Paraaortic lymph node (tissue), 1 donor: Measurements from ENCODE around the genes SYNGAP1 and ITPR3.

- PRO-cap = no peak
Observed at GRCh38 chr6:32866844-32867272, 12.9 kb downstream of the PSMB9 start.

- PRO-cap = no peak
Observed at GRCh38 chr6:32937047-32937670, 3.7 kb downstream of the HLA-DMB start.

GRCh38 chr6:32969657-32970096, 1.3 kb downstream of the BRD2 start:
- PRO-cap = bidirectional peak, plus-strand start at chr6:32969998, minus-strand start at chr6:32969888

- PRO-cap = unidirectional peak, minus-strand start at chr6:32974079
Observed at GRCh38 chr6:32973695-32974444, 5.5 kb downstream of the BRD2 start.

- PRO-cap = no peak
Observed at GRCh38 chr6:32980763-32981349, 12.5 kb downstream of the BRD2 start.

GRCh38 chr6:33064492-33065344, 11.1 kb upstream of the HLA-DPB1 start:
- PRO-cap = bidirectional peak, plus-strand start at chr6:33065048, minus-strand start at chr6:33064784

DNA sequence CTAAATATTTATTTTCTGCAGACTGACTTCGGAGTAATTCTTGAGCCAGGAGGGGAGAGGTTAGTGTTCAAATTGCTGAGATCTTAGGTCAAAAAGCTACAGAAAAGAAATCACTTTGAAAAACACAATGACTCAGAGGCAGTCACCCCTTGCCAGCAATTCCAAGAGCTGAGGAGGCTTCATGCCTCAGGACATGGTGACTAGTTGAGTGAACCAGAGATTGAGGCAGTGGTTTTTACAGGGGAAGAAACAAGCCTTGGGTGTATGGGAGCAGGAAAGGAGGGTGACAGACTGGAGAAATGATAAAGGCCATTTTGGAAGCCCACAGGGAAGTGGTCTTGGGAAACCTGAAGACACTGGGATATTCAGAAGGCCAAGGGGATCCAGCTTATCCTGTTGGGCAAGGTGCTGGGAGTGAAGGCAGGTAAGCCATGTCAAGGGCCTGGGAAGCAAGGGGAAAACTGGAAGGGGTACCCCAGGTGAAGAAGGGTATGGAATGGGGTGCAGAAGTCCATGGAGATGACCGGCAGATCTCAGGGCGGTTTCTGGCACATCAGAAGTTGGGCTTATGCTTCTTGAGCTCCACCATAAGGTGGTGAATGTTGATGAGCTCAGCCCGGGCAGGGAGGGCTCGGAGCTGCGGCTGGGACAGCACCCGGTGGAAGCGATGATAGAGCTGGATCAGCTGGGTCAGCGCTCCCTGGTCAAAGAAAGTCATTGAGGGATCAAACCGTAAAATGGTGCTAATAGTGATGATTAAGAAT, 21.2 kb downstream of the VPS52 start:
- PRO-cap = no peak

DNA sequence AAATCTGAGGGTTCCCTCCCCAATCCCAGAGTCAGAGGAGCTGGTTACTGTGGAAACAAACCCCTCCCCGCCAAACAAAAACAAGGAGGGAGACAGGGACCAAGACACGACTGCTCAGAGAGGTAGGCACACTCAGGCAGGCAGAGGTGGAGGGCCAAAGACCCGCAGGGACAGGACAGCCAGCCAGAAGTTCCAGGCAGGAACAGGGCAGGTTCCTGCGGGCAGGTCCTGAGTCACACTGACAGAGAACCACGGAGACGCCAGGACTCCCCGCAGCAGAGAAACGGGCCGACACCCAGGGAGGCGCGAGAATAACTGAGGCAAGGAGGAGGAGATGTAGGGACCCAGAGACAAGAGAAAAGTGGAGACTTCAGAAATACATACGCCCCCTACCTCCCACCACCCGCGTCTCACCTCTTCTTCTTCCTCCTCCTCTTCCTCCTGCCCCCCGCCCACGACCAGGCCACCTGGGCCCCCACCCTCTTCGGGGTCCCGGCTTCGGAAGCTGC, 647 bp downstream of the RGL2 start:
- PRO-cap = bidirectional peak, plus-strand start at position 104 of the sequence, minus-strand start outside the sequence

GRCh38 chr6:33313727-33313953, 238 bp downstream of the TAPBP start:
- PRO-cap = bidirectional peak, plus-strand start at chr6:33313827, minus-strand start at chr6:33313756

DNA sequence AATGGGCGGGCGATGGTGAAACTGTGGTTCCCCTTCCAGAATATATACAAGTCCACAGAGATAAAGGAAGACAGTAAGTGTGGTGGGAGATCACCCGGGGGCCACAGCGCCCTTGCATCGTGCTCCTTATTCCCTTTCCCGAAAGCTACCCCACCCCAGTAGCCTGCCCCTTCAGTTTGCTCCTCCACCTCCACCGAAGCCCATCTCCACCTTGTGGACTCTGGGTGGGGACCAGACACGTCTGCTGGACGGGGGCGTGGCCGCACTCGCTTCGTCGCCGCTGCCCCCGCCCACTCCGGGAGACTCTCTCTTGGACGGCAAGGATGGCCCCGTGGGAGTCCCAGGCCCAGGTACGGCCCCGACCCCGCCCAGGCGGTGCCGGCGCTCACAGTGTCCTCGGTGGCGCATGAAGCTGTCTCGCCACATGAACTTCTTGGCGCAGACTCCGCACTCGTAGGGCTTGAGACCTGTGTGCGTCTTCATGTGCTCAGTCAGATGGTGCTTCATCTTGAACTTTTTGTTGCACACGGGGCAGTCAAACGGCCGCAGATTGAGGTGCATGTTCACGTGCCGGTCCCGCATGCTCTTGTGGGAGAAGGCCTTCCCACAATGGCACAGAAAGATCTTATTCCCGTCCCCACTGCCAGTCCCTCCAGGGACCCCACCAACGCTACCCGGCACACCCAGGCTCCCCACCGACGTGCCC, 1.1 kb upstream of the TAPBP start:
- PRO-cap = unidirectional peak, minus-strand start at position 213 of the sequence; unidirectional peak, minus-strand start at position 246 of the sequence

DNA sequence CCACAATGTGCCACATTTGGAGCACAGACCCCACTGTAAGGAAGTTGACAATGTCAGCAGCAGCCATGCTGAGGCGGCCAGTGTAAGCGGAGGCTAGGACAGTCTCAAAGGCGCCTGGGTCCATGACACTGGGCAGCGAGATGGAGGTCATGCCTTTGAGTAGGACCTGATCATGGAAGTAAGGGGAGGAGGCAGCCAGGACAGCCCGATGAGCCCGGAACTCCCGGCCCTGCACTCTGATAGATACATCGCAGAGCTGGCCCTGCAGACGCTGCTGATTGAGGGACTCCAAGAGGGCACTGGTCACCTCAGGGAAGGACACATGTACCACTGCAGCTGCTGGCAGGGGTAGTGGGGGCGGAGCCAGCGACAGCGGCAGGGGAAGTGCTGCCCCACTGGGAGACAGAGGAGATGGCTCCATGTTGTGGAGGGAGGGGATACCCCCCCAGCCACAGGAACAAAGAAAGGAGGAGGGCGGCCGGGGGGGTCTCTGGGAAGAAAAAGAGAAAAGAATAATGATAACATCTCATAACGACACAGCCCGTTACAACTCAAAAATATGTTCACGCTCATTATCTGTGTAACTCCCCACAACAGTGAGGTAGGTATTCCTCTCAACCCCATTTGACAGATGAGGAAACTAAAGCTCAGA, 922 bp downstream of the ZBTB22 start:
- PRO-cap = no peak

DNA sequence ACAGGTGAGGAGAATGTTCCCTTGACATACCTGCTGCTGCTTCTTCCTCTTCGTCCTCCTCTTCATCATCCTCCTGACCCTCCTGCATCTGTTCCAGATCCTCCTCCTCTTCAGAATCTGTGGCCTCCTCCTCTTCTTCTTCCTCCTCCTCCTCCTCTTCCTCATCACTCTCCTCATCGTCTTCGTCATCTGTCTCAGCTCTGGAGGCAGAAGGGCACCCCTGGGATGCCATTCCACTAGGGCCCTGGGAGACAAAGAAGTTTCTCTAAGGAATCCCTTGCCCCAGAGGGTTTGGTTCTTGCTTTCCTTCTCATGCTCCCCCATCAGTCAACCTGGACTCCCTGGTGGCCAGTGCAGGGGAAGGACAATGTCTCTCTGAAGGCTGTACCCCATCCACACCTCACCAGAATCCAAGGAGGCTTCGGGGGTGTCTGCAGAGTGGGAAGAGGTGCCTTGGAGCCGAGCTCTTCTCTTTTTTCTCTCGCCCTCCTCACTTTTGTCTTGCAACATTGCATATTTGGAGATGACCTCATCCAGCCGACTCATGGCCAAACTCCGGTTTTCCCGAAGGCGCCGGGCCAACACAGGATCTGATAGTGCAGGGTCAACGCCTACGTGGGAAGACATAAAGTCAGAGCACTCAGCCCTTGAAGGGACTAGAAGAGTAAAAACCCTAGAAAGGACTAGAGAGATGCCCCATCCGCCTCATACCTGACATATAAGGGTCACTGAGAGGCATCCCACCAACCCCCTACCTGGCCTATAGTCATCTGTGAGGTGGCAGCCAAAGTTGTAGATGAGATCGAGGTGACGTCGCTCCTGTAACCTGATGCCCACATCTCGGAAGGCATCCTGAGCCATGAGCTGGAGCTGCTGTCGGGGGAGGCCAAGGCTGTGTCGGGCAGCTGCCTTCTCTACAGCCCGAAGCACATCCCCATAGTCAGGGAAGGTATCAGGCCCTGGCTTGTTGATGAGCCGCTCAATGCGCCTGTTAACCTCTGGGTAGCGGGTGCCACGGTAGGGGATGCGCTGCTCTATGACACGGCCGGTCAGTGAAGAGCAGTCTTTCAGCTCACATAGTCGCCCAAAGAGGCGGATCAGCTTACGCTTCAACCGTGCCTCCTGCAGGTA, 2.4 kb downstream of the DAXX start:
- PRO-cap = unidirectional peak, minus-strand start at position 492 of the sequence; bidirectional peak, plus-strand start at position 798 of the sequence, minus-strand start at position 492 of the sequence

- PRO-cap = no peak
Observed at GRCh38 chr6:33375948-33376275, 15.7 kb upstream of the KIFC1 start.

DNA sequence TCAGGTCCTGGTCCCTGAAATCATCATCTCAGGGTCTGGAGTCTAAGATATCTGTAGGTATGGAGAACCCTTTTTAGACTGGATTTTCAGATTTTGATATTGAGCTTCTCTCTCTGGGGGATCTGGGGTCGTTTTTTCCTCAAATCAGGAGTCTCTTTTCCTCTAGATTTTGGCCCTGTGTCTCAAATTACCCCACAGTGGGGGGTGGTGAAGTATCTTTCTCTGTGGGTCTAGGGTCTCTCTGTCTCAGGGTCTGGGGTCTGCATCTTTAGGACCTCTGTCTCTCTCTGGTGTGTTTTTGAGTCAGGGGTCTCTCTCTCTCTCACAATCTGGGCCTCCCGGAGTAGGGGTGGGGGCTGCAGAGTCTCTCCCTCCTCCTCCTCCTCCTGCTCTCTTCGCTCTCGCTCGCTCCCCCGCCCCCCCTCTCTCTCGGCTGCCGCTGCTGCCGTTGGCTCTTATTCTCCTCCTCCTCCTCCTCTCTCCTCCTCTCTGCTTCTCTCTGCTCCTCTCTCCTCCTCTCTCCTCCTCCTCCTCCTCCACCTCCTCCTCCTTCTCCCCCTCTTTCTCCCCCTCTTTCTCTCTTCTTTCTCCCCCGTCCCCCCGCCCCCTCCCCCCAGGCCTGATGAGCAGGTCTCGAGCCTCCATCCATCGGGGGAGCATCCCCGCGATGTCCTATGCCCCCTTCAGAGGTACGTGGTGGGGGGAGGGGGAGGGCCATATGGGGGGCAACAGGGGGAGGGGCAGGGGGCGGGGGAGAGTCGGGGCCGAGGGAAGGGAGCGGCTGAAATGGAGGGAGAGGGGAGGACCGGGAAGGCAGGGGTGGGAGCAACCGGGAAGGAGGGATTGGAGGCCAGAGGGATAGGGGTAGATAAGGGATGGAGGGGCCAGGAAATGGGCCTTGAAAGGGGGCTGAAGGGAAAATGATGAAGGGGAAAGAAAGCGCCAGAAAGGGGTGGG, at the start of gene SYNGAP1:
Gene SYNGAP1, plus strand, starts transcription at position 423 of the 957 bp plus-strand sequence.
- PRO-cap = bidirectional peak, plus-strand start at position 784 of the sequence, minus-strand start at position 431 of the sequence

DNA sequence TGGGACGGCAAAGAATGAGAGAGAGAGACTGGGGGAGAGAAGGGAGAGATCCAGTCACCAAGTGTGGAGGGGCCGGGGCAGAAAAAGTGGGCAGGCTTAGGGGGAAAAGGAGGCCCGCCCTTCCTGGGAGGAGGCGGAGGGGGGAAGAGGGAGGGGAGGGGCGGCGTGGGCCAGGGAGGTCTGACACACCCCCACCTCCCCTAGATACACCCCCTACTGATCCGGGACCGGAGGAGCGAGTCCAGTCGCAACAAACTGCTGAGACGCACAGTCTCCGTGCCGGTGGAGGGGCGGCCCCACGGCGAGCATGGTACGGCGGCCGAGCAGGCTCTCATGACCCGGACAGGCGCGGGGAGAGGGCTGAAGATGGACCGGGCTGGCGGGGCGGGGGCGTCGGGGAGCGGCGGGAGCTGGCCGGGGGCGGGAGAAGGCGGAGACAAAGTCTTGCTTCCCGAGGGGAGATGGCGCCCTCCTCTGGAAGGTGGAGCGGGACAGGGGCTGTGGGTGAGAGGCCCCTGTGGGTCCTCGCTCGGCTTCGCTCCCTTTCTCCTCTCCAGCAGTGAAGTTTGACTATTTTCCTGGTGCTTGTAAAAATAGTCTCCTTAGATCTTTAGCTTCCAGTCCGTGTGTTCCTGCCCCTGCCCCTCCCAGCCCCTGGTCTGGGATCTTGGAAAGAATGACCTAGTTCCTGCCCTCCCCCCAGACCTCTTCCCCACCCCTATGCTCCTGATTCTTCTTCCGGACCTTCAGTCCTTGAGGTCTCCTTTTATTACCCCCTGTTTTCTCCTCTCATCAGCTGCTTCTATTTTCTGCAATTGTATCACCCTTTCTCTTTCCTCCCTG, 6.0 kb downstream of the SYNGAP1 start:
- PRO-cap = bidirectional peak, plus-strand start at position 216 of the sequence, minus-strand start at position 65 of the sequence; bidirectional peak, plus-strand start at position 489 of the sequence, minus-strand start at position 335 of the sequence; bidirectional peak, plus-strand start at position 729 of the sequence, minus-strand start at position 661 of the sequence

DNA sequence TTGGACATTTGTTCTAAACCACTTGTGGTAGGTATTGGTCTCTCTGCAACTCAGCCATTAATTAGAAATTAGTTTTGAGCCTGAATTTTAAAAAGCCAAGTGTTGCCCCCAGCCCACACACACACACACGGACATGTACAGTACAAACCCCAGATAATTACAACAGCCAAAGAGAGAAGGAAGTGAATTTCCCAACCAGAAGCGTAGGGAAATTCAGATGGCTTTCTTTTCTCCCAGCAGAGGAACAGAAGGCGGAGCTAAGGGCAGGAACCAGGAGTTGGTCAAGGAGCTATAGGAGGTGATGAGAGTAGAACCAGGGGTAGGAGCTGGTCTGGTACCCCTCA, 4.0 kb upstream of the ZBTB9 start:
- PRO-cap = no peak

GRCh38 chr6:33571690-33572160, 8.4 kb downstream of the BAK1 start:
- PRO-cap = no peak

- PRO-cap = no peak
Observed at GRCh38 chr6:33586174-33586662, 6.1 kb upstream of the BAK1 start.

DNA sequence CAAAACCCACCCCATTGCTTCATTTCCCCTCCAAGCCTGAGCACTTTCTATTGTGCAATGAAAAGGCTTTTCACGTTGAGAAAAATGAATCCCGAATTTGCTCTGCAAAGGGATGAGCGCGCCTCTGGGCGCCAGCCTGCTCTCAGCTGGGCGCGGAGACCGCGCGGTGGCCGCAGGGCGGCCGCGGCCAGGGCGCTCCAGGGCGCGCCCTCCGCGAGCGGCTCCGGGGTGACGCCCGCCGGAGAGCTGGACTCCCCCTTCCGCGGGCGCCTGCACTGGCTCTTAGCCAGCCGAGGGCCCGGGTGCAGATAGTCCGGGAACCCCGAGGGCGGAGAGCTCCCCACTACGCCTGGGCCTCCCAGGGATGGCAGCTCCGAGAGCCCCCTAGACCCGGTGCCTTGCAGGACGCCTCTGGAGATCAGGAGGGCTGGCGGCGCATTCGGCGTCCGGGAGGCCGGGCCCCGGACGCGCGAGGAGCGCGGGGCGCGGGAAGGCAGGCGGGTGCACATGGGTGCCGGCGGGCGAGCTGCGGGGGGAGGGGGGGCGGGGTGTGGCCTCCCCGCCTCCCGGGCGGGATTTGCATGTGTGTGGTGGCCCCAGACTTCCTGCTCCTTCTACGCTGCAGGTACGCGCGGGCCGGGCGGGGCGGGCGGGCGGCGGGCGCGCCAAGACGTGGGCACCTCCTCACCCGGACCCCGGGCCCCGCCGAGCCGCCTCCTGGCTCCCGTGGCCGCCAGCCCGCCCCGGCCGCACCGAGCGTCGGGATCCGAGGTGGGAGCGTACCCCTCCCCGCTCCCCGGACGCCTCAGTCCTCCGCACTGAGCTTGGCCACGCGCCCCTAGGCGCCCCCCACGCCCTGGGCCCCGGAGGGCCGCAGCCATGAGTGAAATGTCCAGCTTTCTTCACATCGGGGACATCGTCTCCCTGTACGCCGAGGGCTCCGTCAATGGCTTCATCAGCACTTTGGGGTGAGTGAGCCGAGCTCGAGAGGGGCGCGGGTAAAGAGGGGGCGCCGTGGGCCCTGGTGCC, at the start of gene ITPR3:
Gene ITPR3, plus strand, starts transcription at position 599 of the 1,029 bp plus-strand sequence.
- PRO-cap = bidirectional peak, plus-strand start at position 643 of the sequence, minus-strand start at position 480 of the sequence

GRCh38 chr6:33627850-33628413, 6.8 kb downstream of the ITPR3 start:
- PRO-cap = no peak